Metanephros (tissue), 2 donors: Measurements from ENCODE around the genes H4C16, H2AJ, WBP11, ARHGDIB and PIK3C2G.

DNA sequence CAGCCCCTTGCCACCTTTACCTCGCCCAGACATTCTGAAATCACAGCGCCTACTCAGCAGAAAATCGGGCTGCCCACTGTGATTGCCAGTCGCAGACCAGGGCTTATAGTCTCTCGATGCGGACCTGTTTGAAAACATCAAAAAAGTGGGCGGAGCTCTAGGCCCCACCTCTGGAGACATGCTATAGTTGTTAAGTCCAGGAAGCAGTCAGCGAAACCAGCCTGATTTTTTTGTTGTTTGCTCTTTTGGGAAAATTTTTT lies at the start of gene H4C16:
Gene H4C16 (minus strand): TSS at position 80 of the 260 bp plus-strand sequence.
- RAMPAGE, long total RNA, result start-site peak on the minus strand centred at position 78 of the sequence, 7 bp wide, 651 and 67 reads in 2 replicates

GRCh38 chr12:14771312-14772420 lies 735 bp upstream of the H4C16 start:
- RAMPAGE, long total RNA, result no peak

DNA sequence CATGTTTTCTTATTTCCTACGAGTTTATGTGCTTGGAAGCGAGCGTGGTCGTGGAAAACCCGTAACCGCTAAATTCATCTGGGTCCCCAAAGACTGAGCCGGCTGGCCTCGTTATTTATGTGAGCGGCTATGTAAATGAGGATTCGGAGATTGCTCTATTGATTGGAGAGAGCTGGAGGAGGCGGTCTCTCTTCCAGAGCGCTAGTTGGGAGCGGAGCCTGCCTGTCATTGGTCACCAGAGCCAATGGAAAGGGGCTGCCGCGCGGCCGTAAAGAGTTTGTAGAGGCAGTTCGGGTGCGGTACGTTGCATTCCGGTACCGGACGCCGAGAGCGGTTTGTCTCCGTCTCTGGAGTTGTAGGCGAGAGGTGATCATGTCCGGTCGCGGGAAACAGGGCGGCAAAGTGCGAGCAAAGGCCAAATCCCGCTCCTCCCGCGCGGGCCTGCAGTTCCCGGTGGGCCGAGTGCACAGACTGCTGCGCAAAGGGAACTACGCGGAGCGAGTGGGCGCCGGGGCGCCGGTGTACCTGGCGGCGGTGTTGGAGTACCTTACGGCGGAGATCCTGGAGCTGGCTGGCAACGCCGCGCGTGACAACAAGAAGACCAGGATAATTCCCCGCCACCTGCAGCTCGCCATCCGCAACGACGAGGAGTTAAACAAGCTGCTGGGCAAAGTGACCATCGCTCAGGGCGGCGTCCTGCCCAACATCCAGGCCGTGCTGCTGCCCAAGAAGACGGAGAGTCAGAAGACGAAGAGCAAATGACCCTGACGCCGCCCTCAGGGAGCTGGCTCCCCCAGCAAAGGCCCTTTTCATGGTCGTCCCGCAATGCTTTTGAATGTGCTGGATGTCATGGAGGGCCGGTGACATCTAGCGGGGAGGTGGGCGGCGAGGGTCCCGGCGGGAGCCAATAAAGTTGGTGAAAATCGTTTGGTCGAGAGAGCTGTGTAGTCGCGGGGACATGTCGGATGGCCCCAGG lies at the start of gene H2AJ:
Gene H2AJ (plus strand): TSS at position 307 of the 976 bp plus-strand sequence.
- RAMPAGE, long total RNA, result start-site peak on the plus strand centred at position 308 of the sequence, 97 bp wide, 3,728 and 357 reads in 2 replicates

DNA sequence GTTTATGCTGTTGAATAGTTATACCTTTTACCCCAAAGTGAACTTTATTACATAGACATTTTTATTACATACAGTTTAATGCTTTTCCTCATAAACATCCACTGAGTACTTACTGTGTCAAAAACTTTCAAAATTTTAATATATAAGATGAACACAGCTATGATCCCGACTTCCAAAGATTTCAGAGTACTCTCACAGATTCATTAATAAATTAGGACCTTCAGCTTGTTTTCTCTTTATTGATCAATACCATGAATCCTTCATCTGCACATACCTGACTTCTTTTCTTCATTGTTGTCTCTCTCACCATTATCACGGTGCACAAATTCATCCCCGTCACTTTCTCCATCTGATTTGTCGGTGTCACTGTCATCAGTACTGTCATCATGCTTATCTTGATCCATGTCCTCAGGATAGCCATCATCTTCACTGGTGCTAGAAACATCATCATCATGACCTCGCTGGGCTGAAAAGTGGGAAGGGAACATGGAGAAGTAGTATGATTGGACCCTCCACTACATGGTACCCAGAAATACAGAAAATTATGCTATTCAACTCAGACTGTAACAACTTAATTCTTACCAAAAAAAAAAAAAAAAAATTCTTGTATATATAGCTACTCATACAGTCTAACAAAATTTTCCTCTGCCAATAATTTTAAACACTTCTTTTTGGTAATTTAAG lies 9.7 kb downstream of the WBP11 start:
- RAMPAGE, long total RNA, result no peak

GRCh38 chr12:14802534-14803576 lies at the start of gene WBP11:
TSS of gene WBP11 (minus strand) at chr12:14803478.
- RAMPAGE, long total RNA, result start-site peak on the minus strand at chr12:14803468-14803515, 8,632 and 1,064 reads in 2 replicates

- RAMPAGE, long total RNA, result no peak
Observed at GRCh38 chr12:14950926-14951275, 10.5 kb downstream of the ARHGDIB start.

DNA sequence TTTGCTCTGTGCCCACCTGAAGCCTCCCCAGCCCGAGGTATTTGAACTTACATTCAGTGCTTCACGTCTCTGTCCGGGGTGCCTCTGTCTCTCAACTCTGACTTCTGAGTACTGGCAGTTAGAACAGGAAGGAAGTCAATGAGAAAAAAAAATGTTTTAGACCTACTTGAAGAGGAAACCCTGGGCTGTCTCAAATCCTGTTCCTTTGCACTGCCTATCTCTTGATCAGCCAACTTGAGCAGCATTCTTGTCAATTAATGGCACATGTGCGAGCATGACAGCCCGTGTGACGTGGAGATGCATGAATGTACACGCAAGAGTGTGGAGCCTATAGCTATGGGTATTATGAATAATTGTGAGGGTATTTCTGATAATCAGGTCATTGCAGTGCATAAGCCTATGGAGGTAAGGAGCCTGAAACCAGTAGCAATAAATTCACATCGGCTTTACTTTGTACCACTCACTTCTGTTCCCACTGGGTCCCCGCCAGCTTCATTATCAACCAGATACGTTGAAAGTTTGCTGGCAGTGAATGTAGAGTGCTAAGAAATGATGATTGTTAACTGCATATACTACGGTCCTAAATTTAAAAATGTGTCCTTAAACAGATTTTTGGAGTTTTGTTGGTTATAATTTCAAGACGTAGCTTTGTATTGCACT lies at the start of gene ARHGDIB:
Gene ARHGDIB (minus strand): TSS at position 116 of the 660 bp plus-strand sequence.
- RAMPAGE, long total RNA, result no peak

- RAMPAGE, long total RNA, result no peak
Observed at GRCh38 chr12:15193624-15194407, 27.4 kb downstream of the RERG start.

DNA sequence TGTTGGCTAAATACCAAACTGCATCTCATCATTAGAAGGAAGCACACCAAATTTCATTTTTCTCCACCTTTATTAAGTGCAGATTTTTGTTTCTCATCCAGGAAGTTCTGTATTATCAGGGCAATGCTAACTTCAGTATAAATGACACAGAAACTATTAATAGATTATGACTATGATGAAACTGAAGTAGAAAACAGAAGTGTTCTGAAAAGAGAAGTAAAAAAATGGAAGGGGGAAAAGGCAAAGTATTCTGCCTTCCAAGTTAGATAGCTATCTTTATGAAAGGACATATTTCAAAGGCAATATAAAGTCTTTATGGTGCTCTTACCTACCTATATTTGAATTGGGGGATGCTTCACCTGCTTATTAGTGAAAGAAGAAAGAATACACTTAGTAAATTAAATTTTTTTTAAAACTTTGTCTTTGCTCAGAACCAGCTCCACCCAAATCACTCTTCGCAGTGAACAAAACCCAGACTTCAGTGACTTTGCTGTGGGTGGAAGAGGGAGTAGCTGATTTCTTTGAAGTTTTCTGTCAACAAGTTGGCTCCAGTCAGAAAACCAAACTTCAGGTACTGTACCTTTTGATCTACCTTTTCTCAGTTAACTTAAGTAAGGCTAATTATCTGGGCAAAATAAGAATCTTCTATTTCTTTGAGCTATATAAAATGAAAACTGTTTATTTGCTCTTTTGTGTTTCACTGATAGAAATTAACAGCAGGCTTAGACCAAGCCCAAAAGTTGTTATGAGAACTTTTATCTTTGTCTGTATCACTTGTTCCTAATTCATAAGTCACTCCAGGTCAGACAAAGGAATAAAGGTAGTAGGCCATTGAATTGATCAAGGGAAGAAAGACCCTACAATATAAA lies 224.1 kb downstream of the PTPRO start:
- RAMPAGE, long total RNA, result no peak

GRCh38 chr12:15904081-15904770 lies 6.9 kb upstream of the DERA start:
- RAMPAGE, long total RNA, result no peak

- RAMPAGE, long total RNA, result no peak
Observed at GRCh38 chr12:15992106-15992734, 81.1 kb downstream of the DERA start.

- RAMPAGE, long total RNA, result no peak
Observed at GRCh38 chr12:16493165-16493545, 112.8 kb downstream of the LMO3 start.

DNA sequence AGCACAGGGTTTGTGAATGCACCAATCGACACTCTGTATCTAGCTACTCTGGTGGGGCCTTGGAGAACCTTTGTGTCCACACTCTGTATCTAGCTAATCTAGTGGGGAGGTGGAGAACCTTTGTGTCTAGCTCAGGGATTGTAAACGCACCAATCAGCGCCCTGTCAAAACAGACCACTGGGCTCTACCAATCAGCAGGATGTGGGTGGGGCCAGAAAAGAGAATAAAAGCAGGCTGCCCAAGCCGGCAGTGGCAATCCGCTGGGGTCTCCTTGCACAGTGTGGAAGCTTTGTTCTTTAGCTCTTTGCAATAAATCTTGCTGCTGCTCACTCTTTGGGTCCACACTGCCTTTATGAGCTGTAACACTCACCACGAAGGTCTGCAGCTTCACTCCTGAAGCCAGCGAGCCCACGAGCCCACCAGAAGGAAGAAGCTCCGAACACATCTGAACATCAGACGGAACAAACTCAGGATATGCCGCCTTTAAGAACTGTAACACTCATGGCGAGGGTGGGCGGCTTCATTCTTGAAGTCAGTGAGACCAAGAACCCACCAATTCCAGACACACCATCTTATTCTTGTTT lies 402.3 kb upstream of the LMO3 start:
- RAMPAGE, long total RNA, result no peak

GRCh38 chr12:17574748-17575077 lies 515.3 kb downstream of the RERGL start:
- RAMPAGE, long total RNA, result no peak

DNA sequence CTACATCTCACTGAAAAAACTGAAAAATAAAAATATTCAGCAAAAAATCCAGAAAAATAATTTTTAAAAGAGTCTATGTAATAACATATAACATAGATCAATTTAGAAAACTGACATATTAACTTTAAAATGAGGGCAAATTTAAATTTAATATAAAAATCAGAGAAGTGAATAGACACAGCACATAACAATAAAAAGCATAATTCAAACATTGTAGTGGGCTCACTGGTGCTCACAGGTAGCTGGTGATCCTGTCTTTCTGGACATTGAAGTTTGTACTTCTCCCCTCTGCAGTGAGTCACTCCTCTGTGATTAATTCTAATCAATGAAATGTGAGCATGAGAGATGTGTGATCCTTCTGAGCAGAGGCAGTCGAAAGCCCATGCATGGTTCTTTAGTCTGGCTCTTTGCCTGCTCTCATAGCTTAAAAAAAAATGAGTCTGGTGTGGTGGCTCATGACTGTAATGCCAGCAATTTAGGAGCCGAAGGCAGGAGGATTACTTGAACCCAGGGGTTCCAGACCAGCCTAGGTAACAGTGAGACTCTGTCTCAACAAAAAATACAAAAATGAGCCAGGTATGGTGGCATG lies 59.0 kb upstream of the RERGL start:
- RAMPAGE, long total RNA, result no peak

DNA sequence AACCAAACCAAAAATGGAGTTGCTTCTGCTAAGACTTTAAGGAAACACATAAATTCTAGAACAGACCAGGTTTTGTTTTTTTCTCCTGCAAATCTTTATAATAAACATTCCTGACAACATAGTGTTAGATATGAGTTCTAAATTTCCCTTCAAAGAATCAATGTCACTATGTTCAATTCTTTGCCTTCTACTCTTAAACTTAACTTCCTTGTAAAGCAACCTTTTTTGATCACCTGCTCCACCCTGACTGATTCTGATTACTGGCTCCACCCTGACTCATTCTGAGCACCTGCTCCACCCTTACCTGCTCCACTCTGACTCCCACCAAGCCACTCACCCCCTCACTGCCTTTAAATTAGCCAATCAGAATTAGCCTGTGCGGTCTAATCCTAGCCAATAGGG lies 82.6 kb upstream of the RERGL start:
- RAMPAGE, long total RNA, result no peak

DNA sequence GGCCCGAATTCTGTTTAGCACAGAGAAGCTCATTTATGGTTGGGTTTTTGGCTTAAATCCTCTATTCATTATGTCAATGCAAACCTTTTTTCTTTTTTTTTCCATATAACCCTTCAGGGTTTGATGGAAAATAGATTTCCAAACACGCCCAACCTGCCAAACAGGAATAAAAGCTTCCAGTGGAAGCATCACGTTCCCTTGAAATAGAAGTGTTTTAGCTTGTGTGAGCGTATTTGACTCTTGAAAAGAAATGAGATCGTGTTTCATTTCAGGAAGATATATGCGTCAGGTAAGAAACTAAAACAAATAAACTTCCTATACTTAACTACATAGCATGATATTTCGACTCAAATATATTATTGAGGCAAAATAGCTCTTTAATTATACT lies at the start of gene PIK3C2G:
Gene PIK3C2G (plus strand): TSS at position 230 of the 388 bp plus-strand sequence.
- RAMPAGE, long total RNA, result no peak

GRCh38 chr12:18753021-18753262 lies 15.0 kb downstream of the CAPZA3 start:
- RAMPAGE, long total RNA, result no peak

DNA sequence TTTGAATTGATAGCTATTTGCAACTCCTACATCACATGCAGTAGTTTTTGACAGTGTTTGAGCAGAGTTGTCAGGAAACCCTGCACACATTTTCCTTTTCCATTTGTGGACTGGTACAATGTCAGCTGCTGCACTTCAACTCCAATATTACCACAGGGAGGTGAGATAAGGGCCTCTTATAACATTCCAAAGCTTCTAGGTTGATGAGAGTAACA lies 93.0 kb upstream of the PLEKHA5 start:
- RAMPAGE, long total RNA, result no peak

- RAMPAGE, long total RNA, result no peak
Observed at GRCh38 chr12:19130311-19130441, 643 bp downstream of the PLEKHA5 start.